Renal cortical epithelial cell (primary cell): ENCODE measurements around a stretch of chr20.

GRCh38 chr20:47207195-47207638 lies 149.3 kb downstream of the ZMYND8 start:
- RRBS: no CpG with 5 or more reads among the region's 4 CpGs

- RRBS: no CpG with 5 or more reads among the region's 10 CpGs
Observed at GRCh38 chr20:47221207-47221545, 135.3 kb downstream of the ZMYND8 start.

GRCh38 chr20:47274323-47275074 lies 82.0 kb downstream of the ZMYND8 start:
- RRBS: no CpG with 5 or more reads among the region's 5 CpGs

DNA sequence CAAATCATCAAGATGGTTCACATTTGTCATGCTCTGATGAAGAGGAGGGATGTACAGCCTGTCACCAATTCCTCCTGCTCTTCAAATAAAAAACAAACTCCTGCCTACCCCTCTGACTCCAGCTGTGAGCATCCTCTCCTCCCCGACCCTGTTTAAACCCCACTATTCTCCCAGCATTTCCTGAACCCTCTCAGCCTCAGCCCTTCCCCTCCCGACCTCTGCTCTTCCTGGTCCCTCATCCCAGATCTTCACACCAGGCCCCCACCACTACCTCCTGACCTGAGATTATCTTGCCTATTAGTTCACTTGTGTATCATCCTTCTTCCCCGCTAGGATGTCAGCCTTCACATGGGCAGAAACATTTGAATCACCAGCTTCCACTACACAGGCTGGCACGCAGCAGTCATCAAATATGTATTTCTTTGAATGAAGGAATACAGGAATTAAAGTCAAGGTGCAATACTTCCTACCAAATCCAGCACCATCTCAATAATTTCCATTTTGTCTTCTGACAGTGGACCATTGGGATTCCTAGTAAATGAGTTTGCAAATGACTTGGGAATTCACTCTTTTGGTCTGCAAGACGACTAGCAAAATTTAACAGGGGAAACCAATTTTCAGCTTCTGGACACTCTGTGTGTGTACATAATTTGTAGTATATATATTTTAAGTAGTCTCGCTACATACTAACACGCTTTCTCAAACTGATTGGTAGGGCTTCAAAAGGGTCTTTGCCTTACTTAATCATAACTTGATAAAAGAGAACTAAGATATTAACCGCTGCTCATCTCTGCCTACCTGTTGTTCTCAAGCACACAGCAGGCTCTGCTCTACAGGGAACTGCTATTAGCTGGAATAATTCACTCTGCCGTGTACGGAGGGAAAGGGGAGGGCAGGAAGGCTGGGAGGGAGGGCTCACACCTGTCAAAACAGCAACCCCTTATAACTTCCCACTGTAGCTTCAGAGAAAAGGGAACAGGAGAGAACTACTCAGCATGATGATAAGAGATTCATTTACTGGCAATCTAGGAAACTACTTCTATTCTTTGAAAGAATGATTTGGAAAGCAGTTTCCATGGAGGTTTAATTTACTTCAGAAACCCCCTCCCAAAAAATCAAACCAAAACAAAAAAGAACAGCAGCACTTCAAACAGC lies 75.4 kb downstream of the ZMYND8 start:
- RRBS: no CpG with 5 or more reads among the region's 10 CpGs

- RRBS: no CpG with 5 or more reads among the region's 19 CpGs
Observed at GRCh38 chr20:47352056-47353156, 4.1 kb downstream of the ZMYND8 start.

- RRBS: no CpG with 5 or more reads among the region's 6 CpGs
Observed at GRCh38 chr20:47353559-47354108, 2.9 kb downstream of the ZMYND8 start.

DNA sequence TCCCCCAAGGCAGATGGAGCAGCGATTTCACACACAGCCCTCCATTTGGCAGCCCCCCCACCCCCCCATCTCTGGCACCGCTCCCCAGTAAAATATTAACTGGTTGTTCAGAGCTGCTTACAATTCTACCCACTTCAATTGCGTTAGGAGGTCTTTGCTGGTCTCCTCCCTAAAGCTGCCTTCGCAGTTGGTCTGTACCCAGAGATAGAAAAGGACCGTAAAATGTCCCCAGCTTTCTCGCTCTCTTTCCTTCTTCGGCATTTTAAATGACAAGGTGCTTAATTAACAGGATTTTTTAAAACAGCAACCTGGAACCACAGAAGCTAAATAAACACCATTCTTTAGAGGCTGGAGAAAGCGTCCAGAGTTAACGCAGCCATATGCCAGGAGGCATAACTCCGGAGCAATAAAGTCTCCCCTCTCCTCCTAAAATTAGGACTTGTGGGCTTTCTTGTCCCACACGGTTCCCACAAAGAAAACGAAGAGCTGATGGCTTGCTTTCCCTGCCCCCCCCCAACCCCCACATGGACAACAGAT lies 1.7 kb upstream of the ZMYND8 start:
- RRBS: no CpG with 5 or more reads among the region's 12 CpGs

GRCh38 chr20:47500967-47501382 lies 712 bp upstream of the NCOA3 start:
- RRBS: no CpG with 5 or more reads among the region's 3 CpGs

DNA sequence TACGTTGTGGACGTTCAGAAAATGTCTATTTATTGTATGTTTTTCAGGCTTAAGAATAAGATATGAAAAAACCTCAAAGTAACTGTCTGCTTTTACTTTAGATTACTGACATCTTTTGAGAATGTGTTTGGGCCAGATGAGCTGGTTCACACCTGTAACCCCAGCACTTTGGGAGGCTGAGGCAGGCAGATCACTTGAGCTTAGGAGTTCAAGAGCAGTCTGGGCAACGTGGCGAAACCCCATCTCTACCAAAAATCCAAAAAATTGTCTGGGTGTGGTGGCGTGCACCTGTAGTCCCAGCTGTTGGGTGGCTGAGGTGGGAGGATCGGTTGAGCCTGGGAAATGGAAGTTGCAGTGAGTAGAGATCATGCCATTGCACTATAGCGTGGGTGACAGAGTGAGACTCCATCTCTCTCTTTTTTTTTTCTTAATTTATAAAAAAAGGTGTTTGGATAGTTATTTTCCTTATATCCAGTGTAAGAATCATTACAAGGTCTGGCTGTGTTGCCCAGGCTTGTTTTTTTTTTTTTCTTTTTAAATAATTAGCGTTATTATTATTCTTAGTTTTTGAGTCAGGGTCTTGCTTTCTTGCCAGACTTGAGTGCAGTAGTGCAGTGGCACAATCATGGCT lies 32.9 kb downstream of the NCOA3 start:
- RRBS: no CpG with 5 or more reads among the region's 8 CpGs

- RRBS: 6% methylated on average over 3 of the region's 7 CpGs
Observed at GRCh38 chr20:47725418-47725798, 59.9 kb downstream of the SULF2 start.

DNA sequence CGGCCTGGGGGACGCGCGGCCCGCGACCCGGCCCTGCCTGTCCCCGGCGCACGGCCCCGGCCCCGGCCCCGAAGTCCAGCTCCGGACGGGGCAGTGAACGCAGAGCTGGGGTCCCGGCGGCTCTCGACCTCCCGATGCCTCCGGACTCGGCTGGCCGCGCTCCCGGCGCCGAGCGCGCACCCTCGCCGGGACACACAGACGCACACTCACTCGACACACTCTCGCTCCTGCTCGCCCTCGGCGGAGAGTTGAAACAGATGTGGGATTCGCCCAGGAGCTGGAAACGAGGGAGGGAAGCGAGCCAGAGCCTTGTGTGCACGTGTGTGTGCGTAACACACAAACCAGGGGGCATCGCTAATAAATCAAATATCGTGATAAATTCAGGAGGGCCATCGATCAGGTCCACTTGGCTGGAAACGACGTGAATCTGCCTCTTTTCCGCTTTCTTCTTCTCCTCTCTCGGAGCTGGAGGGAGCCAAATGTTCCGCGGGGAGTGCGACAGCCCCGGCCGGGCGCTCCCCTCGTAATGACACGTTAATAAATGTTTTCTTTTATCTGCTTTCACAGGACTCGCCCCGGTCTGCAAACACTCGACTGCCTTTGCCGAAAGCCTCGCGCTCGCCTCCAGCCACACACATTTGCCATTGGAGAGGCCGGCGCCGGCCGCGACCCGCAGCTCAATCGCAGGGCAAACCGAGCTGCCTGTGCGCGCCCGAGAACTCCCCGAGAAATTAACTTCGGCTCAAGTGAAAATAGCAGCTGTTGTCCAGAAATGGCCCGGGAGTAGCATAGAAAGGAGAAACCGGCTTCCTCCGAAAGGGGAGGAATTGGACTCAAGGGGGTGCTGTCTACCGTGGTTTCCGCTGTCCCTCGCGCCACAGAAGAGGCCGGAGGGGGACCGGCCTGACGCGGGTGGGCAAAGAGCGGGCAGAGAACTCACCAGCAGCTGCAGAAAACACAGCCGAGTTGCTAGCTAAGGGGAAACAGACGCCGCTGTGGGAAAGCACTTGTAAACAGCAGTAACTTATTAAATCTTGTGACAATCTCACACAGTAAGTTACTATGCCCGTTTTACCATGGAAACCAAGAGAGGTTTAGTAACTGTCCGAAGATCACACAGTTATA lies 919 bp upstream of the SULF2 start:
- RRBS: 3% methylated on average over 11 of the region's 94 CpGs

DNA sequence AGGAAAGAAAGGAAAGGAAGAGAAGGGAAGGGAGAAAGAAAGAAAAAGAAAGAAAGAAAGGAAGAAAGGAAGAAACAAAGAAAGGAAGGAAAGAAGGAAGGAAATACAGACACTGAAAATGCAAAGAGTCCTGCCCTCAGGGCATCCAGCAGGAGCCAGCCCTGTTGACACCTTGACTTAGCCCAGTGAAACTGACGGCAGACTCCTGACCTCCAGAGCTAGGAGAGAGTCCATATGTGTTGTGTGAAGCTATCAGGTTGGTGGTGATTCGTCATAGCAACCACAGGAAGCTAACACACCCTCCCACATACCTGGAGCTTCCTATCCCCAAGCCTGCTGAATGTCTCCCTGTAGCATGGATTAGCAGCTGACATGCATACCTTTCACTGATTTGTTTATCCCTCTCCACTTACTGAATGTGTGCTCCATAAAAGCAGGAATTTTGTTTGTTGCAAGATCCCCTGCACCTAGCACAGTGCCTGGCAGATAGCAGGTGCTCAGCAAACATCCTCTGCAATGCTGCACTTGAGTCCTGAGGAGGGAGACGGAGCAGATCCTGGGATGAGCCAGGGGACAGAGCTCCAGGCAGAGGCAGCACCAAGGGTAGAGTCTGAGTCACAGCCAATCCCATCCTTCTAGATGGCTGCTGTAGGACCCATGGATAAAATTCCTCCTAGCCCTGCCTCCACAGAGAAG lies 59.0 kb upstream of the SULF2 start:
- RRBS: no CpG with 5 or more reads among the region's 3 CpGs

GRCh38 chr20:47858136-47858592 lies 72.9 kb upstream of the SULF2 start:
- RRBS: no CpG with 5 or more reads among the region's 8 CpGs

GRCh38 chr20:48359668-48360622 lies 467.9 kb downstream of the PREX1 start:
- RRBS: no CpG with 5 or more reads among the region's 23 CpGs

- RRBS: no CpG with 5 or more reads among the region's 12 CpGs
Observed at GRCh38 chr20:48656906-48657446, 170.8 kb downstream of the PREX1 start.

DNA sequence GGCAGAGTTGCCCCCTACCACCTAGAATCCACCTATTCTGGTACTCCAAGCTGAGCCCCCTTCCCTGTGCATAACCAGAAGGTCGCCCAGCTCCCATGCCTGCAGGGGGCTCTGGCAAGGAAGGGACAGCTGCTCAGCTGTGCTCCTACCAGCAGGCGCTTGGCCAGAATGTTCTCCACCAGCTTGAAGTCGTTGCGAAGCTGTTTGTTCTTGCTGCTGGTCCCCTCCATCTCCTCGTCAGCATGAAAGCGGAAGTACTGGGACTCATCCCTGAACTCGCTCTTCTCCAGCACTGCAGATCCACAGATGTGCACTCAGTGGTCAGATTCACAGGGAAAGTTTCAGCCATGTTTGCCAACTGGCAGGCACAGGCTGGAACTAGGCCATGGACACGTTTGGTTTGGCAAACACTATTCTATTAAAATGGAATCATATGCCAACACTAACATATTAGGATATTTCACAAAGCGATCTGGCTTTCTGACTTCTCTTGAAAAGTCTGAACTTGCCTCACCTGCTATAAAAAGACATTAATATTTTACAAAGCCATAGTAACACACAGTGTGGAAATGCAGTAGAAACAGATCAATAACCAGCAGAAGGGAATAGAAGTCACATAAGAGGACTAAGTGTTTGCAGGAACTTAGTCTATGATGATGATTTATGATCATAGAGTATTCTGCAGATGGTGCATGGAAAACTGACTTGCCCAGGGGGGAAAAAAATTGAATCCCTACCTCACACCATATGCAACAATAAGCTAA lies 167.8 kb downstream of the PREX1 start:
- RRBS: no CpG with 5 or more reads among the region's 9 CpGs

- RRBS: no CpG with 5 or more reads among the region's 2 CpGs
Observed at GRCh38 chr20:48667040-48667515, 160.7 kb downstream of the PREX1 start.

DNA sequence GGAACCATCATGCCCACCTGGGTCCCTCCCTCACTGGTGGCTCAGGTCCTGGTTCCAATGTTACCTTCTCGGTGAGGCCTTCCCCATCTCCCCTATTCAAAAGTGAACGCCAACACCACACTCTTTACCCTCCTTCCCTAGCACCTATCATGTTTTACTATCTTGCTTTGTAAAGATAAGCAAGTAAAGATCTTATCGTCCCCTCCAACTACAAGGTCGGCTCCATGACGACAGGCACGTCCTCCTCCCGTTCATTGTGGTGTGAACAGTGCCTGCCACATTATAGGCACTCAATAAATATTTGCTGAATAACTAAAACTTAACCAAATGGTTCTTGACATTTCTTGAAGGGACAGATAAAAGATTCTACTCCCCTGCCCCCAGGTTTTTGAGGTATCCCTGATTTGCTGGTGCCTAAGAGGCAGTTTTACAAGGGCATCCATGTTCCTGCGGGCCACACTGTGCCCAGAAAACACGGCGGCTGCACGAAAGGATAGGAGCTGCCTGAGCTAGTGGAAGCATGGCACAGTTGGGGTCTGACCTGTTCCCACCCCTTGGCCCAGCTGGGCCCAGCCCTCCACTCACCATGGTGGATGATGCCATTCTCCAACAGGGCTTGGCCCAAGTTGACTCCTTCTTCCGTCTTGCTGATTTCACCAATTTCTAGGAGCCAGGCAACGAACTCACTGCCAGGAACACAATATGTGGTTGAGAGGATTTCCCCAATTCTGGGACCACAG lies 147.0 kb downstream of the PREX1 start:
- RRBS: no CpG with 5 or more reads among the region's 13 CpGs

DNA sequence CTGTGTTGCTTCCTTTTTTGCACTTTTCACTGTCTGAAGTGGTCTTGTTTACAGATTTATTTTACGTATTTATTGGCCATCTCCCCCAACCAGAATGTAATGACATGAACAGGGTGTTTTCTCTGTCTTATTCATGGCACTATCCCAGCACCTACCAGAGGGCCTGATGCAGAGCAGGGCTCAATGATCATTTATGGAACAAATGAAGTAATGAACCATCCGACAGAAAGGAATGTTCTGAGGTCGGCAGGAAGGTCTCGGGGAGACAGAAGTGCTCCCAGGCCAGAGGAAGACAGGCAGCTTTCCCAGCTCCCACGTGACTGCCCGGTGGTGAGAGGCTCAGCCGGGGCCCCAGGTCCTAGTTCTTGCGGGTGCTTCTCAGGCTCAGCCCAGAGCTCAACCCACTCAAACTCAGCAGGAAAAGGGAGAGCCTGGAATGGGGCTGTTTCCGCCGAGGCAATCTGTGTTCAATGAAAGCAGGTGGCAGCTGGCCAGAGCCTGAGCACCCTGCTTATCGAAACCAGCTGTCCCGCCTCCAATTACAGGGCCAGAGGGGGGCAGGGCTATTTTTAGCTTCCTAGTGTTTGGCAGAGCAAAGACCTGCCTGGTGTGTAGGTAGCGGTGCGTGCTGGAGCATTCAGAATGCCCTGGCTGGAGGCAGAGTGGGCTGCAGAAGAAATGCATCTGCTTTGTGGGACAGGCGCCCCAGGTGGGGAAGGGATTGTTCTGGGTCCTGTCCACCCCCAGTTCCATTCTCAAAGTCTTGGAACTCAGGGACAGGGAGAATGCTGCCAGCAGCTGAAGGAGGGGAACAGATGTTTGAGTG lies 145.2 kb downstream of the PREX1 start:
- RRBS: no CpG with 5 or more reads among the region's 15 CpGs

- RRBS: no CpG with 5 or more reads among the region's 9 CpGs
Observed at GRCh38 chr20:48688642-48689318, 139.0 kb downstream of the PREX1 start.